SEM (cell line): Measurements from ENCODE around the genes STK35 and TGM3.

DNA sequence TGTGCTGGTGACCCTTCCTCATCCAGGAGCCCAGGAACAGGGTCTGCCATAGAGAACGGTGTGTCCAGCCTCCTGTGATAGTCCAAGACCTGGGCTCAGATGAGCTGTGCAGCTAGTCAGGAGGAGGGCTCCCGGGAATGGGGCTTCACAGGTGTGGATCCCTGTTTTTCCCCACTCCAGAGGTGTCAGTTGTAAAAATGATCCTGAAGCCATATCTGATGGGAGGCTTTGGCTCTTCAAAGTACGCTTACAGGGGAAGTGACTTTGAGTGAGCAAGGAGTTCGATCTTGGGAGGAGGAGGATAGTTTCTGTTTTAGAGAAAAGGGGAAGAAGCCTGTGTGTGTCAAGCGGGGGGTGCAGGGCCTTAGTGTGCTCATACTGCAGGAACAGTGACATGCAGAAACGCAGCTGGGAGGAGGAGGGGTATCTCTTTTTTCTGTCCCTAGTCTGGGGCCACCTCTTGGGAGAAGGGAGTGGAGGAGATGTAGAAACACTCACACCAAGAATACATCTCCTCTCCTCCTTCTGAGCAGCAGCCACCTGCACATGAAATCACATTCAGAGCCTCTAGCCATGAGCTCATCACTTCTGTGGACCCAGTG, 19.9 kb downstream of the SIRPD start:
- PRO-cap = no peak

DNA sequence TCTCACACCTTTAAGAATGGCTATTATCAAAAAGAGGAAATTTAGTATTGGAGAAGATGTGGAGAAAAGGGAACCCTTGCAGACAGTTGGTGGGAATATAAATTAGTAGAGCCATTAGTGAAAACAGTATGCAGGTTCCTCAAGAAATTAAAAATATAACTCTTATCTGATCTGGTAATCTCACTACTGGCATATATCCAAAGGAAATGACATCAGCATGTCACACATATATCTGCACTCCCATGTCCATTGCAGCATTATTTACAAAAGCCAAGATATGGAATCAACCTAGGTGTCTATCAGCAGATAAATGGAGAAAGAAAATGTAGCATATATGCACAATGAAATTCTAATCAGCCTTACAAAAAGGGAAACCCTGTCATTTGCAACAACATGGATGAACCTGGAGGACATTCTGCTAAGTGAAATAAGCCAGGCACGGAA, 2.6 kb downstream of the SIRPG start:
- PRO-cap = no peak

- PRO-cap = no peak
These were observed 6.3 kb upstream of the SIRPG start for GRCh38 chr20:1663856-1664227.

GRCh38 chr20:1898107-1898597, 2.9 kb downstream of the SIRPA start:
- PRO-cap = no peak

GRCh38 chr20:1927843-1928809, 32.9 kb downstream of the SIRPA start:
- PRO-cap = no peak

DNA sequence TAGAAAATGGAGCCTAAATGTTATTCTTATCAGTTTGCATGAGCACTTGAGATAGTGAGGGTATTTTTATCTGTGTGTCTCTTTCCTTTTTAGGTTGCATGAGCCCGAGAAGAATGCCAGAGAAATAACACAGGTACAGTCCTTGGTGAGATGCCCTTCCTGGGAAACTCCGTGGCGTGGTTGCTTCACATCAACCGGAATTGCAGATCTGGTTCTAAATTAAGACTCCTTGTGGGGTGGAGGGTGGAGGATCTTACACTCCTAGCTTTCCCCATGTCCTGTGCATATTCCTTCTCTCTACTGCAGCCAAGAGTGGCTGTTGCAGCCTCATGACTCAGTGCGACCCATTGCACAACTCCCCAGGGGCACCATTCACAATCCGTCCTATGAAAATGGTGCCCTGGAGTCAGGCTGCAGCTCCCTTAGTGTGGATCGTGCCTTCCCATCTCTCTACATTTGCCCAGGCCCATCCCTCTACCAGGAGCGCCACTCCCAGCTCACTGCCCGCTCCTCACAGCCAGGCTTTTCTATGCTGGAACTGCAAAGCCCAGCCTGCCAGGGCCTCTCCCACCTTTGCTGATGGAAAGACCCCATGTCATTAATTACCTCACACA, 39.5 kb downstream of the SIRPA start:
- PRO-cap = no peak

- PRO-cap = bidirectional peak, plus-strand start at chr20:2101827, minus-strand start at chr20:2101755; bidirectional peak, plus-strand start at chr20:2102031, minus-strand start at chr20:2102035; bidirectional peak, plus-strand start at chr20:2102662, minus-strand start at chr20:2102256
These were observed at the start of gene STK35 for GRCh38 chr20:2101441-2102491. Gene STK35 (plus strand): TSS chr20:2101827.

DNA sequence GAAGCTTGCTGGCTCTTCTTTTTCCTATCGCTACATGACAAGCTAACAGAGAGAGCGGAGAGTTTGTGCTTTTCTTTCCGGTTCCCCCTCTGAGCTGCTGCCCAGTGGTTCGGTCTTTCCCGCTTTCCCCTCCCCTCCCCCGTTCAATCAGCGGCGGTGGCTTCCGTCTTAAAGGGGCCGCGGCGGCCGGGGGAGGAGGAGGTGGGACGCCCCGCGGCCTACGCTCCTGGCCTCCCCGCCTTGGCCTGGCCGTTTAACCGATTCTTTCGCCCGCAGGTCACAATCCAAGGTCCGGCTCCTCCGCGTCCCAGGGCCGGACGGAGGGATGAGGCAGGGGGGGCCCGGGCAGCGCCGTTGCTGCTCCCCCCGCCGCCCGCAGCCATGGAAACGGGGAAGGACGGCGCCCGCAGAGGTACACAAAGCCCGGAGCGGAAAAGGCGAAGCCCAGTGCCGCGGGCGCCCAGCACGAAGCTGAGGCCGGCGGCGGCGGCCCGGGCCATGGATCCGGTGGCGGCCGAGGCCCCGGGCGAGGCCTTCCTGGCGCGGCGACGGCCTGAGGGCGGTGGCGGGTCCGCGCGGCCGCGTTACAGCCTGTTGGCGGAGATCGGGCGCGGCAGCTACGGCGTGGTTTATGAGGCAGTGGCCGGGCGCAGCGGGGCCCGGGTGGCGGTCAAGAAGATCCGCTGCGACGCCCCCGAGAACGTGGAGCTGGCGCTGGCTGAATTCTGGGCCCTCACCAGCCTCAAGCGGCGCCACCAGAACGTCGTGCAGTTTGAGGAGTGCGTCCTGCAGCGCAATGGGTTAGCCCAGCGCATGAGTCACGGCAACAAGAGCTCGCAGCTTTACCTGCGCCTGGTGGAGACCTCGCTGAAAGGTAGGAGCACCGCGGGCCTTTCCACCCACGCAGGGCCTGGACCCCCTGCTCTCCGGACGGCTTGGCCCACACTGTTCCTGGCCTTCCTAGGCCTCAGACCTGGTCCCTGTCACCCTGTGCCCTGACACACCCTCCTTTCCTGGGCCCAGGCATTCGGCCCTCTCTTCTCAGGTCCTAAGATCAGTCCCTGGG, 1.2 kb downstream of the STK35 start:
- PRO-cap = bidirectional peak, plus-strand start at position 171 of the sequence, minus-strand start outside the sequence; bidirectional peak, plus-strand start at position 447 of the sequence, minus-strand start at position 319 of the sequence; unidirectional peak, minus-strand start at position 774 of the sequence

GRCh38 chr20:2132343-2133068, 30.9 kb downstream of the STK35 start:
- PRO-cap = no peak

GRCh38 chr20:2221936-2222269, 73.9 kb upstream of the TGM3 start:
- PRO-cap = no peak

DNA sequence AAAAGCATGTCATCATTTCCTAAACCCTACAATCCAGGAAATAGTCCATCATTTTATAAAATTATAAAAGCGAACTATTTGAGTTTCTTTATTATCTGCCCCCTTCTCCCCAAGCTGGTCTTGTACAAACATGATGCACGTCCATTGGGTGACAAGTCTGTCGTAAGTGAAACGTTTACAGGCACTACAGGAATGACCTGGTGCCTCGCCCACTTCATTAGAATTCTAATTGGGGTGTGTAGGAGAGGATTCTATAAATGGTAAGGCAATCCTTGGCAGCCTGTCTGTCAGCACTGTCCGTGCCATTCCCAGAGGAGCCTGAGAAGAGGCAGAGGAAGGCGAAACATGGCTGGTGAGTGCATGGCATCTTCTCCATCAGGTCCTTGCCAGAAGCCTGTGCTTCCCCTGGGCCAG, at the start of gene TGM3:
Gene TGM3 (plus strand): TSS at position 283 of the 414 bp plus-strand sequence.
- PRO-cap = no peak

- PRO-cap = no peak
These were observed 5.4 kb downstream of the TGM3 start for GRCh38 chr20:2301001-2301735.

DNA sequence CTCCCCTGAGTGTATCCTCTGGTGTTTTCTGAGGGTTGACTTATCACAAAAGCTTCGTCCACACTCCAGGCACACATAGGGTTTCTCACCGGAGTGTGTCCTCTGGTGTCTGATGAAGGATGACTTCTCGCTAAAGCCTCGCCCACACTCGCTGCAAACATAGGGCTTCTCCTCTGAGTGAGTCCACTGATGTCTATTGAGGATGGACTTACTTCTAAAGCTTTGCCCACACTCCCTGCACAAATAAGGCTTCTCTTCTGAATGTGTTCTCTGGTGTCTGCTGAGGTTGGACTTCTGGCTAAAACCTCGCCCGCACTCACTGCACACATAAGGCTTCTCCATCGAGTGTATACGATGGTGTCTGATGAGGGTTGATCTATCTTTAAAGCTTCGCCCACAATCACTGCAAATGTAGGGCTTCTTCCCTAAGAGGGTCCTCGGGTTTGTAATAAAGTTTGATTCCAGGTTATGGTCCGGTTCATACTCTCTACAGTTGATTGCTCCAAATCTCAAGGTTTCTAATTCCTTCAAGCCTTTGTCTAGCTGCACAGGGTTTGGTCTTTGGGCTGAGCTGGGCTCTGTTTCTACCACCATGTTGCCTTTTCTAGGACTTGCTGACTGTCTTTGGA, 13.3 kb upstream of the SNRPB start:
- PRO-cap = no peak

DNA sequence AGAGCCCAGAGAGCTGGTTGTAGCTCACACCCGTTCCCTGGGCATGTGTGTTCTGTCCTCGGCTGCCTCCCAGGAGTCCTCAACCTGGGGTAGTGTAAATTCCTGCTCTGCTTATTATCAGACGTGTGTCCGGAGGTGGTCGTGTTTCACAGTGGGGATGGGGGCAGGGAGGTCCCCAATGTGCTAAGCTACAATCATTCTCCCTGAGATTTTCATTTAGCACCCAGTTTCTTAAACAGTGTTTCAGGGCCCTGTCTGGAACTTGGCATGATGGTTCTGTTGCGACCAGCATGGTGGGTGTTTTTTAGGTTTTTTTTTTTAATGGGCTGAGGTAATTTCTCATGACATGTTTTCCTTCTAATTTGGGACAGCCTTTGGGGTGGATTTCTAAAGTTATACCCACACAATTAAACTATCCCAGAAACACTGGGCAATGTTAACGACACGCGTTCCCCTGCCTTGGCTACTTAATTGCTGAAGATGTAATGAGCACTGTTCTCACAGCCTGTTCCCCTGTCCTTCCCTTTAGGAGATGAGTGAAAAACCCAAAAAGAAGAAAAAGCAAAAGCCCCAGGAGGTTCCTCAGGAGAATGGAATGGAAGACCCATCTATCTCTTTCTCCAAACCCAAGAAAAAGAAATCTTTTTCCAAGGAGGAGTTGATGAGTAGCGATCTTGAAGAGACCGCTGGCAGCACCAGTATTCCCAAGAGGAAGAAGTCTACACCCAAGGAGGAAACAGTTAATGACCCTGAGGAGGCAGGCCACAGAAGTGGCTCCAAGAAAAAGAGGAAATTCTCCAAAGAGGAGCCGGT, 5.2 kb downstream of the NOP56 start:
- PRO-cap = no peak

GRCh38 chr20:2693756-2694469, 1.3 kb downstream of the EBF4 start:
- PRO-cap = no peak

DNA sequence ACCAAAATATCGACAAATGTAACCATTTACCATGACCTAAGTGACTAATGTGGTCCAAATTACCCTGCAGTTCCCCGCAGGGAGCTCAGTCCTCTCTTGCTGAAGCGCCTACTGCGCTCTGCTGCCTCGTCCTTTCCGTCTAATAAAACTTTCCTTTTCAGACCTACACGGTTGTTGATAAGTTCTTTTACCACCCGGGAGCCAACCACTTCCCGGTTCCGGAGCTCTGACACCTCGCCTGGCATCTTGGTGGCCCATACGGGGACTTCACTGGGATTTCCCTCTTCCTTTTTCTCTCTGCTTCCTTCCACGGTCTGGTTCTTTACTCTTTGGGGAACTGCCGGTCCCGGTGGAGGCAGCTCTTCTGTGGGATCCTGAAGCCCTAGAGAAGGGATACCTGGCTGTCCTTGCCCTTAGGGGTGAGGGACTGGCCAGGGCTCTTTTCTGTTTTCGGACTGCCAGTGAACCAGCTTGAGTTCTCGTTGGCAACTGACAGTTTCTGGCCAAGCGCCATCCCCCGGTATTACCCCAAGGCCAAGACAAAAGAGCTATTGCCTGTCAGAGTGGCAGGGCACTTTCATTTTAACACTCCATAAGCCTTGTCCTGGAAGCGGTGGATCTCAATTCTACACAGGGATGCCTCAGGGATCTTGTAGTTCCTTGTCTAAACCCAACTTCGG, 804 bp upstream of the CPXM1 start:
- PRO-cap = bidirectional peak, plus-strand start at position 88 of the sequence, minus-strand start at position 152 of the sequence; bidirectional peak, plus-strand start at position 558 of the sequence, minus-strand start at position 331 of the sequence

- PRO-cap = no peak
These were observed 22.3 kb upstream of the GNRH2 start for GRCh38 chr20:3020999-3021588.

DNA sequence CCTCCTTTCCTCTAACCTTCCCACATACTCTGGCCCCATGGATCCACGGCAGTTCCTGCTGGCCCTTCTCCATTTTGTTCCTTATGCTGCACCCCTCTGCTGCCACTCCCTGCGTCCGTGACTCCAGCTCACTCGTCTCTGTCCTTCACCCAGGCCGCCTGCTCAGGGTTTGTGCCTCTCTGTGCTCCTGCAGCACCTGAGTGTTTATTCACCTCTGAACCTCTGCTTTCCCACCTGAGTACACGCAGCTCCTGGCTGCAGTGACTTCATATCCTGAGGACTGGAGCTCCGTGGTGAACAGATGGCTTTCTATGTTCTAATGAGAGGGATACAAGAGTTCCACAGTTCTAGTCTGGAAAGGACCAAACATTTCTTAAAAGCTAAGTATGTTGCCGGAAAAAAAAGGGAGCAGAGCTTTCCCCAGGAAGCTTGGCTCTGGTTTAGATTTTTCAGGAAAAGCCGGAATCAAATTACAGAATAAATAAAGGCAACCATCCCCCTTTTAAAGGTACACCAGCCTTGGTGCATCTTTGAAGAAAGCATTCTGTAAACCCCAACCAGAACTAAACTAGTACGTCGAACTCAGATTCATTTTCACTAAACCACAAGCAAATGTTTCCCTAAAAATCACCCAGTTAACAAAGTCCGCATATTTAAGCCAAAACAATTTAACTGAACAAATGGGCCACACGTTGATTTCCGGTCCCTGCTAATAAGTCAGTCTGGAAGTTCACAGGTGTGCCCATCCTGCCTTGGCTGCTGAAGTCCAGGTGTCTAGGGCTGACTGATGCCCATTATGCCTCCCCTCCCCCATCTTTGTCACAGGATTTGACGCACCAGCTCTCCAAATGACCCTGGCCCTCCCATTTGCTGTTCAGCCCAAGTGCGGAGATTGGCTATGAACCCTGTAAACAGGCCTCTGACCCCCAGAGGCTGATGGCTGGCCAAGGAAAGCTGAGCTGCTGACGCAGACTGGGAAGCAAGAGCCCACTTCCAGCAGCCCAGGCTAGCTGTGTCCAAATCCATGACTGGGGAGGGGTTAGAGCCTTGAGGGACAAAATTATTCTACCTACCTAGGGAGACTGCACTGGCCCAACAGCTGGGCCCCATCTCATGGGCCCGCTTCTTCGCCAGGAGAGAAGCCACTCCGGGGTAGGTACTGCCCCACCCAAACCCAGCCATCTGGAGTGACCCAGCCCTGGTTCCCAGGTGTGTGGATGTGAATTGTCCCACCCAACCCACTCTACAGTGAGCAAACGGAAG, 1.1 kb upstream of the GNRH2 start:
- PRO-cap = no peak

DNA sequence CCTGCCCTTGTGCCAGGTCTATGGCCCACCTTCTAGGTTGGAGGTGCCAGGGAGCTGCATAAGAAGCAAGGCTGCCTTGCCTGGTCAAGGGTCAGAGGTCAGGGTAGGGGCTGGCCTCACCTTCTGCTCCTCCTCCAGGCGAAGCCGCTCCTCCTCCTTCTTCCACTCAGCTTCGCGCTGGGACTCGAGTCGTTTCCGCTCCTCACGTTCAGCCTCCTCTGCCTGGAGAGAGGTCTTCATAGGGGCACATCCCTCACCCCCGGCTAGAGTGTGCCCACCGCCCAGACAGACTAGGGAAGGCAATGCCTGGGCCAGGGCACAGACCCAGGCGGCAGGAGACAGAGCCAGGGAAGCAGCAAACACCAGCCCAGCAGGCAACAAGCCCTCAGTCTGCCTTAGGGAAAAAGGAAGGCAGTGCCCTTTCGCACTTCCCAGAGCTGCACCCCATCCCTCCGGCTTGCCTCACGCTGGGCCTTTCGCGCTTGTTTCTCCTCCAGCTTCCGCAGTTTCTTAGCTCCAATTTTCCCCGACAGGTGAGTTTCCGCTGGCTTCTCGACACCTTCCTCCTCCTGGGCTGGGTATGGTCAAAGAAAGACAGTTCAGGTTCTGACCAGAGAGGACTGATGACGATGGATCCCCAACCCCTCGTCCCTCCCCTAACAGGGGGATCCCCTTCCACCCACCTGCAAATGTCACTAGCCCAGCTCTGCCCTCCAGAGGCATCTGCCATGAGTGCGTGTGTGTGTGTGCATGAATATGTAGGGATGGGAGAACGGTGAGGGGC, 4.4 kb downstream of the DDRGK1 start:
- PRO-cap = no peak

DNA sequence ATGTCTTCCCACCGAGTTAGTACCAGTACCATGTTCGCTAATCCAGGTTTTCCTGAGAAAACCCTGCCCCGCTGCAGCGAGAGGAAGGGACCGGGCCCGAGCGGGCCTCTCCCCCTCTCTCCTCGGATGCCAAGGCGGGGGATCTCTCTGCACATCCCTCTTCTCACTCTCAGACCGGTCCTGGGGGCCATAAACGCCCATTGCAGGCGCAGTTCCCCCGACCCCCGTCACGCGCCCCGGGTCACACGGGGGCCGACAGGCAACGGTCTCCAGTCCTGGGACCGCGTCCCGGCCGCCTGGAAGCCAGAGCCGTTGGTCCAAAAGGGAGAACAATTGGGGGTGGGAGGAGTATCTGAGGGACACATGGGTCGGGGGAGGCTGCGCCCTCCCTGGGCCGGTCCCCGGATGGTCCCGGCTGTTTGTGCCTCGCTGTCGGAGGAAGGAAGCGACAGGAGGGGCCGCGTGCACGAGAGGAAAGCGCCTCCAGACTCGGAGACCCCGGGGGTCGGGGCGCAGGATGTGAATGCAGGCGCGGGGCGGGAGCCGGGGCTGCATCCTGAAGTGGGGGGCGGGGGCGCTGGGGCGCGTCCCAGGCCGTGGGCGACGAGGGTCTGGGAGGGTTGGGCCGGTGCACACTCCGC, 1.0 kb downstream of the SLC4A11 start:
- PRO-cap = no peak